Melanocyte of skin (primary cell): ENCODE measurements around the genes MMAB, GIT2 and PPP1CC.

DNA sequence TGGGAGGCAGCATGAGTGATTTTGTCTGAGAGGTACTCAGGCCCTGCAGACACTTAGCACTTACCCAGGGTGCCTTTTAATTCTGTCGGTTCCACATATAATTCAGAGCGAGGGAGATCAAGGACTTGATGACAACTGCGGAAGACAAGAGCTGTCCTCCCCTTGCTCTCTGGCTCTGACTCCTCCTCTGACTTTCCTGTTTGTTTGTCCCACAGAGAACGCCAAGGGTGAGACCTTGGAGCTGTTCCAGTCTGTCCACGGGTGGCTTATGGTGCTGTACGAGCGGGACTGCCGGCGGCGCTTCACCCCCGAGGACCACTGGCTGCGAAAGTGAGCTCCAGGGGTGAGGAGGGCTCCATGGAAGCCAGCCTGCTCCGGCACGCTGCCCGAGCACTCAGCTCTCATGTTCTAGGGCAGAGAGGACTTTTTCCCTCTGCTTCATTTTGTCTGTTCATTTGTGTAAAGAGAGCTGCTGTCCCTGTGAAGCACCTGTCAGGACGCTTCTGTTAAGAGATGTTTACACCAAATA is 32.8 kb downstream of the UBE3B start:
- CAGE, long polyA plus RNA, 2 experiments = no peak in any of the 2 experiments

DNA sequence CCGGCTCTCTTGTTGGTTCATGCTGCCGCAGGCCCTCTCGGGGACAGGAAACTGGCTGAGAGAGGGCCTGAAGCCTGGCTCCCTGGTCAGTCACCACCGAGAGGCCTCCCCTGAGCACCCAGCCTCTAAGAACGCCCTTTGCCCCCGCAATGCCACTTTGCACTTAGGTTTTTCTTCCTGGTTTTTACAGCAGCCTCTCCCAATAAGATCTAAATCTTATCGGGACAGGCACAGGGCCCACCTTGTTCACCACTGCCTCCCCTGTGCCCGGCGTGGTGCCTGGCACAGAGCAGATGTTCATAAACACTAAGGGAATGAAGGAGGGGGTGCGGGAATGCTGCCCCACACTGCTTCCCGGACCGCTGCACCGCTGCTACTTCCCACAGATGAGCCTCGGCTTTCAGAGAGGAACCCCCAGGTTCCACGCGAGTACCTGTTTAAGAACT is 14.6 kb downstream of the MMAB start:
- CAGE, long polyA plus RNA, 2 experiments = no peak in any of the 2 experiments

GRCh38 chr12:109572813-109574219 is at the start of gene MMAB:
TSS of gene MMAB (minus strand) at chr12:109573504.
- CAGE, long polyA plus RNA, 2 experiments = no peak in any of the 2 experiments

DNA sequence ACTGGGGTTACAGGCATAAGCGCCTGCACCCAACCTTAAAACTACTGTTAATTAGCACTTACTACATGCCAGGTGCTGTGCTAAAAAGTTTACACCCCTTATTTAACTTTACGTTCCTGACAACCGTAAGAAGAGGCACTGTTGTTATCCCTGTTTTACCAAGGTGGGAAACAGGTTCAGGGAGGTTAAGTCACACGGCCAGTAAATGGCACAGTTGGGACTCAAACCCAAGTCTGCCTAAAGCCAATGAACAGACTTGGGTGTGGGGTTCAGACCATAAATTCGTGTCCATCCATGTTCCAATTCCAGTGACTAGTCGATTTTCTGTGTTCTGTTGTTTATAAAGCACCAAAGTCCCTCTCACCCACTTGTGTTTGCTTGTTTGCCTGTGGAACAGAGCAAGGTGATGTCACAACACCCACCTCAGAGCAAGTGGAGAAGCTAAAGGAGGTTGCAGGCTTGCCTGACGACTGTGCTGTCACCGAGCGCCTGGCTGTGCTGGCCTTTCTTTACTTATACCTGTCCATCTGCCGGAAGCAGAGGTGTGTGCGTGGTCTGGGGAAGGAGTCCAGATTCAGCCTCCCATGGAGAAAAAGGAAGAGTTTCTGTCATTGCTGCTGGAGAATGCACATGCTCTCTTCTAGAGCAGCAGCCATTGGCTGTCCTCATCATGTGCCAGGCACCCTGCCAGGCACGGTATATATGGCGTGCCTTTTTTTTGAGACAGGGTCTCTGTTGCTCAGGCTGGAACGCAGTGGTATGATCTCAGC is 6.0 kb downstream of the MVK start:
- CAGE, long polyA plus RNA, 2 experiments = no peak in any of the 2 experiments

- CAGE, long polyA plus RNA, 2 experiments = no peak in any of the 2 experiments
Observed at GRCh38 chr12:109681884-109682329, 31.7 kb upstream of the FAM222A start.

DNA sequence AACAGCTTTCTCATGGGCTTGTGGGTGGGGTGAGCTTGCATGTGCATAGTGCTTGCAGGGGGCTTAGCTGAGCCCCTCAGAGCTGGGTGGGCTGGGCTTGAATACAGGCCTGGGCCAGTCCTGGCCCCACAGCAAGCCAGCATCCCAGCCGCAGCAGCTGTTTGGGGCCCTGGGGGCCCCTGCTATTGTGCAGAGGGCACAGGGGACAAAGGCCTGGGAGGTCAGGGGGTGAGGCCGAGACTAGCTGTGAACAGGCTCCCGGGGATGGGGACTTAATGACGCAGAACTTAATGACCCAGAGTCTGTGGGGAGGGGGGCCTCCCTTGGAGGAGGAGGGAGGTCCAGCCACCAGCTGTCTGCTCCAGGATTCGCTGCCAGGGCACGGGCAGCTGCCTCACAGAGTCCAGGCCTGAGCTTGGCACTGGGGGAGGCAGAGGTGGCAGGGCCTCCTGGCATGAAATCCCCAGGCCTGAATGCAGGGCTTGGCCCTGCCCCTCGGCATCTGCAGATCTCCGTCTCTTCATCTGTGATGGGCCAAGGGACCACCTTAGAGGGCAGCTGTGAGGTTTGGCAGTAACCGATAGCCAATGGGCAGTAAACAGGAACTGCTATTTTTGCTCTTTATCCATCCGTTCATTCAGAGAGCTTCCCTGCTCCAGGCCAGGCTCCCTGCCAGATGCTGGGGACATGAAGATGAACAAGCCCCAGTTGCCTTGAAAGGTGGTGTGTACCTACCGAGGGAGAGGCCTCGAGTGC is 6.6 kb downstream of the FAM222A start:
- CAGE, long polyA plus RNA, 2 experiments = no peak in any of the 2 experiments

DNA sequence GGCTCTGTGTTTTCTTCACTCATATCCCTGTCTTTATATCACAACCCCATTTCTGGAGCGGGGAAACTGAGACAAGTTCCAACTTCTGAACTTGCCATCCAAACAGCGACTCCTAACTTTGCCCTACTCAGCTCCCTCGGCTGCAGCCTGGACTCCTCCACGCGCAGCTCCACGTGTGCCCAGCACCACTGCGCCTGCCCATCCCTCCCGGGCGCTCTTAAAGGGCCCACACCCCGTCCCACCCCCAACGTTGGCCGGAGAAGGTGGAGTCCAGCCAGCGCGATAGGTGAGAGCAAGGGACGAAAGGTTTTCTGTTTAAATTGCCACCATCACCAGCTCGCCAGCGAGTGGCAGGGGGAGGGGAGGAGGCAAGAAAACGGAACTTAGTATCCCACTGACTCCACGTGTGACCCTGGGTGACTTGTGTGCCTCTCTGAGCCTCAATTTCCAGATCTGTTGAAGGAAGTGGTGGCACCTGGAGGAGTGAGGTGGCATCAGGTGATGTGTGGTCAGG is 59.7 kb downstream of the FAM222A start:
- CAGE, long polyA plus RNA, 2 experiments = no peak in any of the 2 experiments

- CAGE, long polyA plus RNA, 2 experiments = no peak in any of the 2 experiments
Observed at GRCh38 chr12:109777453-109777969, 55.7 kb downstream of the TRPV4 start.

DNA sequence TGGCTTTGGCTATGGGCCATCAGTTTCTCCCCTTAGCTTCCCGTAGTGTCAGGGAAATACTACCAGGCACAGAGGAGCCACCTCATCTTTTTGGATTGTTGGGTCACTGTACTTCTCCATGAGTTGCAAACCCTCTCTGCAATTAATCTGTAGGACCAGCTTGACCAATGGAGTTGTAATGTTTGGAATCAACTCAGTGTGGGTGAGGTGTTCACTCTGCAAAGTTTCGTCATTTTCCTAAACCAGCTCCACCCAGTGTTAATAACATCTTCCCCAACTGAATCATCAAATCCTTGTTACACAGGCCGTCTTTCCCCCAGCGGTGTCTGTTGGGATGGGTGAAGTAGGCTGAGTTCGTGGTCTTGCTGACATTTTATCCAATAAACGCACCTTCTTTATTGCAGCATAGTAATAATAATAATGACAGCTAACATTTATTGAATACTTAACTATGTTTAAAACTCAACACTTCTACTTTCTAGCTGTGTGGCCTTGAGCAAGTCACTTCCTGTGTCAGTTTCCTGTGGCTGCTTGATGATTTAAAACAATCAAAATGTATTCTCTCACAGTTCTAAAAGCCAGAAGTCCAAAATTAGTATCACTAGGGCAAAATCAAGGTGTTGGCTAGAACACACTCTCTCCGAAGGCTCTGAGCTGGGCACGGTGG is 8.1 kb upstream of the GLTP start:
- CAGE, long polyA plus RNA, 2 experiments = no peak in any of the 2 experiments

DNA sequence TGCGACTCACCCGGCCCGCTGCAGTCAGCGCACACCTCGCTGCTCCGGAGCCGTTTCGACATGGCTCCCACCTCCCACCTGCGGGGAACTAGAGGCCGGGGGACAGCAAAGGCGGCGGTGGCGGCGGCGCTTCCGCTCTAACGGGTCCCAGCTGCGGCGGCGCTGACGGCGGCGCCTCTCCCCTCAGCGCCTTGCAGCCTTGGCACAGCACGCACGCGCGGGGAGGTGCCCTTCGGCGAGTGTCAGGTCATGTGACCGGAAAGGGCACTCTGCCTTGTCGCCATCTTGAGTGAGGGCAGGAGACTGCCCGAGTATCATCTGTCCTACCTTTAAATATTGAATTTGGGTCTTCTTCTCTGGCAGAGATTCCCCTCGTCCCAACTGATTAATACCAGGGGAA is at the start of gene GIT2:
Gene GIT2 (minus strand): TSS at position 206 of the 400 bp plus-strand sequence.
- CAGE, long polyA plus RNA, 2 experiments = no peak in any of the 2 experiments

GRCh38 chr12:110199594-110200199 is 75.5 kb downstream of the IFT81 start:
- CAGE, long polyA plus RNA, 2 experiments = no peak in any of the 2 experiments

- CAGE, long polyA plus RNA, 2 experiments = no peak in any of the 2 experiments
Observed at GRCh38 chr12:110288979-110289601, 8.0 kb downstream of the ATP2A2 start.

DNA sequence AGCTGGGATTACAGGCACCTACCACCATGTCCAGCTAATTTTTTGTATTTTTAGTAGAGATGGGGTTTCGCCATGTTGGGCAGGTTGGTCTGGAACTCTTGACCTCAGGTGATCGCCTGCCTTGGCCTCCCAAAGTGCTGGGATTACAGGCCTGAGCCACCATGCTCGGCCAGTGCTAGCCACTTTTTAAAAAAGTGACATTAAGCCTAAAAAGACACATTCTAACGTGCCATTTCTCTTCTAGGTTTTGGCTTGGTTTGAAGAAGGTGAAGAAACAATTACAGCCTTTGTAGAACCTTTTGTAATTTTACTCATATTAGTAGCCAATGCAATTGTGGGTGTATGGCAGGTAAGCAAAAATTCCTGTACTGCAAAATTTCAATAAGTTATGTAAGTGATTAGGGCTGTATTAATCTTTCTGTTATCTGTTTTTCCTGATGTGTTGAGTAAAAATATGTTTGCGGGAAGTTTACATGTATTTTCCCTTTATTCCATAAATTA is 10.8 kb downstream of the ATP2A2 start:
- CAGE, long polyA plus RNA, 2 experiments = no peak in any of the 2 experiments

DNA sequence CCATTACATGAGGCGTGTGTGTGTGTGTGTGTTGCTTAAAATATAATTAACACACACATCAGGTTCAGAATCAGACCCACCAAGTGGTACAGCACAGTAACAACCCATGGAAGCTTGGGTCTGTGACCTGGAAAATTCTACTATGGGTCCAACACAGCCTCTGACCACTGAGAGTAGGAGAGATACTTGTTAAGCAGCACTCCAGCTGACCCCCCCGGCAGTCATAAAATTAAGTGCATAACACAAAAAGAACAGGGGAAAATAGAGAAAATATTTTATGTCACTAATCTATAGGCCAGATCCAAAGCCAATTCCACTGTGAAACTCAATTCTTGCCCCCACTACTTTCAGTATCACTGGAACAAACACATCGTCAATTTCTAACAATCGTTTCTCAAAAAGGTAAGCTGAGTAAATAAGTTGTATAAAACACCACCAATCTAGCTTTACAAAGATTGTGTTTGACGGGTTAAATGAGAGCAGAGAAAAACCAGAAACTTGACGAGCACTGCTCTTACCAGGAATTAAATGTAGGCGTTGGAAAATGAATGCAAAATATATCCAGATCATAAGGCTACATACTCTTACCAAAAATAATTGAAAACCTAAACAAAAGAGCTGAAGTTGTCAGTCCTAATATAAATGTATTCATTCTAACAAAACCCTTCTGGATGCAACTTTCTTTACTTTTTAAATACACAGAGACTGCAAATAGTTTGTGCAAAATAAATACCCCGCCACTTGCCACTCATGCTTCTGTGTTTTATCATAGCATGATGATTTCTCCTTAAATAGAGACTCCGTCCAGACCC is 32.5 kb downstream of the RAD9B start:
- CAGE, long polyA plus RNA, 2 experiments = no peak in any of the 2 experiments

- CAGE, long polyA plus RNA, 2 experiments = no peak in any of the 2 experiments
Observed at GRCh38 chr12:110538991-110539406, 36.9 kb downstream of the RAD9B start.

GRCh38 chr12:110741849-110743030 is at the start of gene PPP1CC:
TSS of gene PPP1CC (minus strand) at chr12:110742891.
- CAGE, long polyA plus RNA, 2 experiments = start-site peak on the minus strand in 1 of 2 experiments, at chr12:110742885-110742953 at its widest, 35 to 84 reads per replicate

DNA sequence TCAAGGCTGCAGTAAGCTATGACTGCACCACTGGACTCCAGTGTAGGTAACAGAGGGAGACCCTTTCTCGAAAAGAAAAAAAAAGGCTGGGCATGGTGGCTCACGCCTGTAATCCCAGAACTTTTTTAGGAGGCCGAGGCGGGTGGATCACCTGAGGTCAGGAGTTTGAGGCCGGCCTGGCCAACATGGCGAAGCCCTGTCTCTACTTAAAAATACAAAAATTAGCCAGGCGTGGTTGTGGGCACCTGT is 7.9 kb upstream of the CCDC63 start:
- CAGE, long polyA plus RNA, 2 experiments = no peak in any of the 2 experiments

DNA sequence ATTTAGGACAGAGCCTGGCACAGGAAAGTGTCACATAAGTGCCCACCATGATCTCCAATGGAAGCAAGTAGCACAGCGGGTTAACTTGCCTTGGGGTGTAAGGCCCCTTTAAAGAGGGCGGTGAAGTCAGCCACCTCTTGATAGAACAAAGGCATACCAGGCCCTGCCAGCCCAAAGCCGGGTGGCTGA is 8.2 kb upstream of the MYL2 start:
- CAGE, long polyA plus RNA, 2 experiments = no peak in any of the 2 experiments

DNA sequence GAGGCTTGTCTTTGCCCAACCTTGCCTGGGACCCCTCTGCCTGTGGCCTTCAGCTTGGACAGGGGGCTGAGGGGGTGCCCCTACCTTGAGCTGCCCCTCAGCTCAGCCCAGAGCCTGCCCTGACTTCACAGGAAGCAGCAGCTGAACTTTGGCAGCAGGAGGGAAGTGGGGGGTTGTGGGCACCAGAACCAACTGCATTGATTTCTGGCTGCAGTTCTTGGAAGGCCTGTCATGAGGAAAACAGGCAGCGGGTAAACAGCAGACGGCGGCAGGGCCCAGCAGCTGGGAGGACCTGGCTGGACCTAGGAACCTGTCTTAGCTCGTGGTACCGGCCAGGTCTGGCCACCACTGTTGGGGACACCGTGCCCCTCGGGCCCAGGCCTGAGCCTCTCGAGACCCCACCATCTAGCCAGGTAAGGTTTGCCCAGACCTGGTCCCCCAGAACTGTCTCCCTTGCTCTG is 40.6 kb downstream of the CUX2 start:
- CAGE, long polyA plus RNA, 2 experiments = no peak in any of the 2 experiments

DNA sequence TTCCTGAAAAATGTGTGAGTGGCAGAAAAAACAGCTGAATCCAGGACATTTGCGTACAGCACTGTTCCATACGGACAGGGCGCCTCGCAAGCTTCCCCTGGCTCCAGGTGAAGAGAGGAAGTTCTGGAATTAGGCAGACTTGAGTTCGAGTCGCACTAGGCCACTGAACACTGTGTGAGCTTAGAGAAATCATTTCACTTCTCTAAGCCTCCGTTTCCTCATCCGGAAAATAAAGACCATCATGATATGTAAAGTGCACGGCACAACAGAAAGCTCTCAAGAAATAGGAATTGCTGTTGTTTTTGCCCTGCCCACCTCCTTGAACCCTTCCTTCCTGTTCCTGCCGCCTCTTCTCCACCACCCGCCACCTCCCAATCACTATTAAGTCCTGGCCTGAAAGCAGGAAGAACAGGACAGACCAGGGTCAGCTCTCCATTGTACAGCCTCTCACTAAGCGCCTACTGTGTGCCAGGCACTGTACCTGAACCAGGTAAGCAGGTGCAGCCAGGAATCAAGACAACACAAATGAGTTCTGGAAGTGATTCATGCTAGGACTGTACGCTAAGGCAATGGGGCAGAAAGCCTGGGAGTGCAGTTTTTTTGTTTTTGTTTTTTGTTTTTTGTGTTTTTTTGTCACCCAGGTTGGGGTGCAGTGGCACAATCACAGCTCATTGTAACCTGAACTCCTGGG is 828 bp upstream of the PHETA1 start:
- CAGE, long polyA plus RNA, 2 experiments = no peak in any of the 2 experiments